ENCODE results near the gene ZNF169.

DNA sequence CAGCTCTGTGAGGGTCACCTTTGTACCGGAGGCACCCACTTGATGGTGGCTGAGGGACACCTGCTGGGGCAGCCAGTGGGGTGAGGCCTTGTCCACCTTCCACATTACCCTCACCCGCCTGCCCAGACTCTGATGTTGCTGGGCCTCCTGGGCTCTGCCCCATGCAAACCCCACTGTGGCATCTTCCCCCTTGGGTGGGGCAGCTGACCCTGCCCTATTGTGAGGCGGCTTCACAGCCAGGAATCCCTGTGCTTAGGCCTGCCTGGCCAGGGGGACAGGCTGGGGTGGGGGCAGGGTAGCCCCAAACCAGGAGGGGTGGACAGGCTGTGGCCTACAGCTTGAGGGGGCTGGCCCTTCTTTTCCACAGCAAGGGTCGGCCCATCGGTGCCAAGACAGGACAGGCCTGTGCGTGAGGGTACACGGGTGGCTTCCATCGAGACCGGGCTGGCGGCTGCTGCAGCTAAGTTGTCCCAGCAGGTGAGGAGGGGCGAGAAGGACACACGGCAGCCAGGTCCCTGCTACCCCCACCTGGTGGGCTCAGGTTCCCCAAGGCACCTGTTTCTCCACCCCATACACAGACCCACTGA is 99.0 kb downstream of the PHF2 start:
- PRO-cap = no peak

DNA sequence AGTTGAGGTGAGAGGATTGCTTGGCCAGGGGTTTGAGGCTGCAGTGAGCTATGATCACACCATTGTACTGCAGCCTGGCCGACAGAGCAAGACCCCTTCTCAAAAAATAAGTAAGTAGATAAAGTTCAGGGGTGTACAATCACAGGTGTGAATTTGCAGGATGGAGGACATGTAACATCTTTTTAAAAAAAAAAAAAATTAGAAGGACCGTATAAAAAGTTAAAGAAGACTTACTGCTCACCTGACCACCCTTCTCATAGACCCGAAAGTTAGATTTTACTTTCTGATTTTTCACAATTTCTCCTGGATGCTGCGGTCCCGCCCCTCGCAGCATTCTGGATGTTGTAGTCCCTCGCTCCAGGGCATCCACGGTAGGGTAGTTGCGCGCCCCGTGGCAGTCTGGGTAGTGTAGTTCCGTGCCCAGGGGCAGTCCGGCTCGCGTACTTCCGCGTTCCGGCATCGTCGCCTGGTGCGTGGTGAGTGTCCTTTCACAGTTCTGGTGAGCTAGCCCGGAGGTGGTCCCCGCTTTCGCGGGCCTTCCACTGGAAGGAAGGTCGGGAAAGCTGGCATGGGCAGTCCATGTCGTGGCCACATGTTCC is at the start of gene ZNF169:
TSS of gene ZNF169 (plus strand) at position 429 of the 599 bp plus-strand sequence.
- PRO-cap = unidirectional peak, plus-strand start at position 406 of the sequence; unidirectional peak, plus-strand start at position 451 of the sequence; unidirectional peak, plus-strand start at position 491 of the sequence

DNA sequence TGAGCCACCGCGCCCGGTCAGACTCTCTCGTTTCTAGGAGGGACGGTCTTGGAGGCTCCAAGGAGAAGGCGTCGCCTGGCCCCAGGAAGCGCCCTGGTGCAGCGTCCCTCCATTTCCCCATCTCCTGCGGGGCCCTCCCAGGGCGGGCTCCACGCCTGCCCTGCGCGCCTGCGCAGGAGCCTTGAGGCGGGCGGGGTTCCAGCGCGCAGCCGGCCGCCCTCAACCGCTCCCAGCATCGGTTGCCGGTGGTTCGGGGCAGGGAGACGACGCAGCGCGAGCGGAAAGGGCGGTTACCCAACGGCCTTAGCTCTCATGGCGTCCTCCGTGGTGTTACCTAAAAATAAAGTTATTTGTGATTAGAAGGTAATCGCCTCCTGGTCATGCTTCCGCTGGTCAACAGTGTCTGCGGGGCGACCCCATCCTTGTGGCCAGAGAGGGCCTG is 3.9 kb upstream of the NUTM2F start:
- PRO-cap = no peak

GRCh38 chr9:94444654-94445151 is 70.3 kb downstream of the MFSD14B start:
- PRO-cap = no peak

DNA sequence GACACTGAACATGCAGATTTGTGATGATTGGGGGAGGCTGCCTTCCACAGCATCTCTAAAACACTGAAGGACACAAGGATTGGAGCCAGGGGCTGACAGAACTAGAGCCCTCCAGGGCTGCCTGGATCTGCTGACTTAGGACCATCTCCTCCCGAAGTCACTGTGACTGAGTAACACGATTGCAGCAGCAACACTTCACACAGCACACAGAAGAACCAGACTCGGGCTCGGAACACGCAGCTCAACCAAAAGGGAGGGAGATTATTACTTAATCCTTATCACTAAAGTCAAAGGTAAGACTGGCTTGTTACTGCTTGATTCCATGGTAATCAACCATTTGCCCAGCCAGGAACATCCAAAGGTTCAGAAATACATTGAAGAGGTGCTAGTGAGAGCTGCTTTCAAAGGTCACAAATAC is 7.8 kb downstream of the FBP1 start:
- PRO-cap = no peak

DNA sequence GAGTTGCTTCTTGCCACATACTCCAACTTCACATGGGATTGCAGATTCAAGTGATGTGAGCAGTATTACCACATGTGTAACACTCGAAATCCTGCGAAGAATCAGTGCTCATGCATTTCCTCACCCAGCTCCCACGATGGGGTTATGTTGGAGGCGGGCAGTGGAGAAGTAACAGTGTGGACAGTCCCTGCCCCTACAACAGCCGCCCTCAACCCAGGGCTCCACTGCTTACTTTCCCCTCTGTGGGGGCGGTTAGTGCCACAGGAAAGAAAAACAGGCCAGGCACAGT is 3.9 kb upstream of the FBP1 start:
- PRO-cap = no peak

GRCh38 chr9:94782476-94782757 is 55.9 kb downstream of the AOPEP start:
- PRO-cap = no peak

GRCh38 chr9:94801183-94801722 is 74.8 kb downstream of the AOPEP start:
- PRO-cap = no peak

DNA sequence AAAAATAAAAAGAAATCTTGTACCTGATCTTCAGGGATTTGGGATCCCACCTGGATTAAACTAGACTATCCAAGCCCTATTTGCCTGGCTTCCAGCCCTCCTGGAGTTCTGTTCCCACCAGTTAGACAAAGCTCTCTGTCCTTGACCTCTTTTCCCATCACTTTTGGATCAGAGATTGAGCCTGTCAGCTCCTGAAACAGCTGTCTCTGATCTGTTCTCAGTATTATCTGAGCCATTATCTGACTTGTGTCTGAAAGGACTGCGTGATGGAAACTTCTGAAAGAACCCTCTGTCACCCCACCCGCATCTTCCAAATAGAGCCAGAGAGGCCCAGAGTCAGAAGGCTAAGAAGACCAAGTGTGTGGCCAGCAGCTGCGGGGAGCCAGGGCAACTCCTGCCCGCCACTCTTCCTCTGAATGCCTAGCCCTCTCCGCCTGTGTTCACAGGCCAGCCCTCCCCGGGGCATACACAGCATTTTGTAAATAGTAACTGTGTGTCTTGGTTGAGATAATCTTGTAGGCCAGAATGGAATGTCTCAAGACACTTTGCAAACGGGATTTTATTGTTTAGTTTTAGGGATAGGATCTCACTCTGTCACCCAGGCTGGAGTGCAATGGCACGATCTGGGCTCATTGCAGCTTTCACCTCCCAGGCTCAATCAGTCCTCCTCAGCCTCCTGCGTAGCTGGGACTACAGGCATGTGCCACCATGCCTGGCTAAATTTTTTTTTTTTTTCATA is 92.7 kb downstream of the AOPEP start:
- PRO-cap = no peak

GRCh38 chr9:94992453-94993099 is 266.1 kb downstream of the AOPEP start:
- PRO-cap = no peak

DNA sequence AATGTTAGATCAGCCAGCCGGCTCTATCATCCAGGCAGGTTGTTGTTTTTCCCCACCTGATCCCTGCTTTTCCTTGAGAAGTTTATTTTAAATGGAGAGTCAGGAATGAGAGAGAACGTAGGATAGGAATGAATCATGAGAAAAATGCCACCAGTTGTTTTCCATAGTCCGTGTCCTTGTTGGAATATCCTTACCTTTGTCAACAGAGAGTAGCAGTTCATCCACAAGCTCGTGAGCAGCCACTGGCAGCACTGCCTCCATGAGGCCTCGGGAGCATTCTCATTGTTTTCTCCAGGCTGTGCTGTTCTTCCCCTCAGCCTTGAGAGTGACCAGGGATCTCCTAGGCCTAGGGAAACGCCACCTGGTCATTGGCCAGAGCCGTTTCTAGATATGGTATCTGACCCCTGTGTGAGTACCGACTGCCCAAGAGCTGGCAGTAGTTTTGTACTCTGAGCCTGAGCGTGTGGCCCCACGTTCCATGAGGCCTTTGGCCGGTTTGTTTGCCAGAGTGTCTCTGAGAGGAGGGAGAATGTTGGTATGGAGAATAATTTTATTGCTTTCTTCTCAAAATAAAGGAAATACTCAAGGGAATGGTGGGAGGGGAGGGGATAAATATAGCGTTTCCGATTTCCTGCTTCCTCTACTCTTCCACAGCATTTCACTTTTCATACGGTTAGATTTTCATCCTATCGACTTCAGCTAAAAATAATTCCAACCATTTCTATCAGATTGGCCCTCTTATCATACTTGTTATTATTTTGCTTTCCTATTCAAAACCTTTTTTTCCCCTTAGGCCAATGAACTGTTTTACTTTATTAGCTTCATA is 293.2 kb downstream of the FANCC start:
- PRO-cap = no peak

- PRO-cap = no peak
Measured at GRCh38 chr9:95037921-95038261, 279.6 kb downstream of the FANCC start.

DNA sequence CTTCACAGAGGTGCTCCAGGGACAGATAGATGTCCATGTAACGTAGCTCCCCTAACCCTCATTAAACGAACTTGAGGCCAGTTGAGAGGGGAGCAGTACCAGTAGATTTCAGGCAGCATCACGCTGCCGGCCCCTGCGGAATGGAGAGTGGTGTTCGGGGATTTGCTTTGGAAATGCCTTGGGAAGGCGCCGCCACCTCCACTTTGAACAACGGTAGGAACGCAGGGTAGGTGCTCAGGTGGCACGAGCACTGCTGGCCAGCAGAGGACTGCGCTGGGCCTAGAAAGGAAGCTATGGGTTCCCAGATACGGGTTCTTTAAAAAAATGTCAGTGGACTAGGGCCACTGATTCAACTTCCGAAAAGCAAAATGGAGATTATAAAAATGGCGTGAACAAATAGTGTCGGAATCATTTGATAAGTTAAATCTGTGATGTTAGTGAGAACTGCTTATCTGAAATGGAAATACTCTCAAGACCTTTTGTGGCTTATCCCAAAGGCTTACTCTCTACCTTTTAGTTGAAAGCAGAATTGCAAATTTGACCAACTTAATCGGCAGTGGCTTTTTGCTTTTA is 271.7 kb downstream of the FANCC start:
- PRO-cap = no peak

- PRO-cap = no peak
Measured at GRCh38 chr9:95058320-95059028, 259.0 kb downstream of the FANCC start.

DNA sequence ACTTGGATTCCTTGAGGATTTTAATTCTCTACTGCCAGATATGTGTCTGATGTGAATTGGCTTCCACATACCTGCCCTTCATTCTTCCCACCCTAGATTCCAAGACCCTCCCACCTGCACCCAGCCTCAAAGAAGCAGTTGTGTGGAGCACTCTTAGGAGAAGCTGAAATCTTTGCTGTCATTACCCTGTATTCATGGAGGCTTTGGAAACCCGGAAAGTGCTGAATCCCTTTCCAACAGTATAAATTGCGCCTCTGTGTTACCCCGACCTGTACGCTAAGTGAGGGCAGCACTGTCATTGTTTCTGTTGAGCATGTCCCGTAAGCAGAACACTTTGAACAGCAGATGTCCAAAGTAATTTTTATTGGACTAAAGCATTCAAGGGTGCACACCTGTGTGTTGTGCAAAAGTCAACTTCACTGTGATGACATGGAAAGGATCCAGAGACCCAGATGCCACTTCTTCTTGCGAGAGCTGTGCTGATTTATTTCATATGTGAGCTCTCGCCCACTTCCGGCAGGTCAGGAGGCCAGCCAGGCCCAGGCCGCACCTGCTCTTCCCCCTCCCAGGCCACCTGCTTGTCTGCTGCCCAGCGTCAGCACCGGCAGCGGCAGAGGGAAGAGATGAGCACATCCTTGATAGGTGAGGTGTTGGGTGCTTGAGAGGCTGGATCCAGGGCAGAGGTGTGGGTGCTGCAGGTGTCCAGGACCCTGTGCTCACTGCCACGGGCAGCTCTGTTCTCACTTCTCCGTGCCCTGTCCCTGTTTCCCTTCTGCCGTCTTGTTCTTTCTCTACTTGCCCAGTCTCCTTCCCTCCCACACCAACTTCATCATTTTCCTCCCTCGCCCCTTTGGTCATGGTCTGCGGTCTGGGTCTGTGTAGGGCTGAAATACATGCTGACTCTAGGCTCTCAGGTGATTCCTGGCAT is 243.0 kb downstream of the FANCC start:
- PRO-cap = no peak

GRCh38 chr9:95105354-95105992 is 212.0 kb downstream of the FANCC start:
- PRO-cap = no peak

DNA sequence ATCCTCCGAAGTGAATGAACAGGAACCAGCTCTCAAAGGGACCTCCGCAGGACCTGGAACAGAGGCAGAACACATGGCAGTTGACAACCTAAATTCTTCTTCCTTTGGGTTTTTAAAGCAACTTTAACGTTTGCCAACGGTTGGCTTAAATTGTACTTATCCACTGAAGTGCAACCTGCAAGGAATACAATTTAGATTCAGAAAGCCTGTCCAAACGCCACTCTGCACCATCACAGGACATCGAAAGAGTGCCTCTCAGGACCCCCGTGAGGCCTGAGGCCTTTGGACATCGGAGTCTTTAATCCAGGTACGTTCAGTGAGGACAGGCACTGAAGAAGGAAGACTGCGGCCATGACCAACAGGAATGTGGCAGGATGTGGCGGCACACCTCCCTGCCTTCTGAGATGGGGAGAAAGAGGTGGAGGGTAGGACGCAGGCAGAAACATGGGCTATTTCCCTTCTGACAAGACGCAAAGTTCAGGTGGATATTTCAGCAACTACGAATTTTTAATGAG is 205.9 kb downstream of the FANCC start:
- PRO-cap = no peak

GRCh38 chr9:95349571-95350261 is 32.2 kb upstream of the FANCC start:
- PRO-cap = no peak

DNA sequence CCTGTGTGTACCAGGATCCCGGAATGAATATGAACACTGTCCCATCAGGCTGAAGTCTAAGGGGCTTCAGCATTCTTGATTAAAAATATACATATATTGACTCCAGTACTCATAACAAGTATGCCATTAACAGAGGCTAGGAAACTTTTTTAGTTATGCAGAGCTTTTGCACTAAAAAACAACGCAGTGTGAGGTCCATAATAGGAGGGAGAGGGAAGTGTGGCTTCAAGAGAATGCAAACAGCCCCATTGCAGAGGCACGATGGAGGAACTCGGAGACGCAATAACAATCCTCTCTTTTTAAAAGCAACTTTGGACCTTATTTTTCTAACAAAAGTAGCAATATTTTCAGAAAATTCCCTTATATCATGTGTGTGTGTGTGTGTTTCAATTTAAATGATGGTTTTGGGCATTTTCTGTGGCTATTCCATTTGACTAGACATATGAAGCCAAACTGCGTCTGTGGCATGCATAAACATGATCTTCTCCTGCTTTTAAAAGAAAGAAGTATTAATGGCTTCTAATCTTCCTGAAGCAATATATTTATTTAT is 157.8 kb upstream of the PTCH1 start:
- PRO-cap = no peak

GRCh38 chr9:95696439-95697185 is 178.9 kb upstream of the ERCC6L2 start:
- PRO-cap = no peak